ENCODE measurements around a stretch of chr3.

DNA sequence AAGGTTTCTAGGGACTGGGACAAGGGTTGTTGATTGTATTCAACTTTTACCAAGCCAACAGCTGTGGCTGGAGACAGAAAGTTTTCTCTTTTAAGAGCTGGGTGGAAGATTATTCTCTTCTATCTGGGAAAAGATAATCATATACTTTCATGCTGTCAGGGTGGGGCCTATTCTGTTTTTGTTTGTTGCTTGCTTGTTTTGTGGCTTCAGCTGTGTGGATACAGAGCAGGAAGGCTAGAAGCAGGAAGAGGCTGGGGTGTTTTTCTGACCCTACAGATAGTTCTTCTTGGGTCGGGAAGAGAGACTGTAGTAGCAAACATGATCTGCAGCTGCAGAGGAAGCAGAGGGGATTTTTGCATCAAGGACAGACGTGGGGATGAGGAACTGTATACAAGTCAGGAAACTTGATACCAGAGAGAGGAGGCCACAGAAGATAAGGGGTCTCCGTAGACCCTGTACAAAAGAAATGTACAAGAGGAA is 45.7 kb downstream of the KALRN start:
- PRO-cap, 3 experiments = no peak in any of the 3 experiments
- RAMPAGE, long total RNA, 4 experiments = no peak in any of the 4 experiments
- RRBS = no CpG with 5 or more reads among the region's 3 CpGs

- PRO-cap, 3 experiments = no peak in any of the 3 experiments
- RAMPAGE, long total RNA, 4 experiments = no peak in any of the 4 experiments
- RRBS = 97% methylated on average over 2 of the region's 10 CpGs
These were observed 296.1 kb upstream of the UMPS start for GRCh38 chr3:124434164-124434573.

GRCh38 chr3:124620457-124621024 is 109.7 kb upstream of the UMPS start:
- PRO-cap, 3 experiments = peak in 2 of 3 experiments; most common plus-strand start chr3:124620821 (in 1); most common minus-strand start chr3:124620703 (in 1)
- RAMPAGE, long total RNA, 4 experiments = no peak in any of the 4 experiments
- RRBS = no CpG with 5 or more reads among the region's 6 CpGs

- PRO-cap, 3 experiments = no peak in any of the 3 experiments
- RAMPAGE, long total RNA, 4 experiments = no peak in any of the 4 experiments
- RRBS = no CpG with 5 or more reads among the region's 7 CpGs
These were observed 93.4 kb upstream of the UMPS start for GRCh38 chr3:124636758-124637428.

- PRO-cap, 3 experiments = no peak in any of the 3 experiments
- RAMPAGE, long total RNA, 4 experiments = no peak in any of the 4 experiments
- RRBS = no CpG with 5 or more reads among the region's 3 CpGs
These were observed 70.2 kb upstream of the UMPS start for GRCh38 chr3:124660035-124660445.

- PRO-cap, 3 experiments = no peak in any of the 3 experiments
- RAMPAGE, long total RNA, 4 experiments = no peak in any of the 4 experiments
- RRBS = no CpG with 5 or more reads among the region's 4 CpGs
These were observed 4.7 kb downstream of the UMPS start for GRCh38 chr3:124734943-124735295.

DNA sequence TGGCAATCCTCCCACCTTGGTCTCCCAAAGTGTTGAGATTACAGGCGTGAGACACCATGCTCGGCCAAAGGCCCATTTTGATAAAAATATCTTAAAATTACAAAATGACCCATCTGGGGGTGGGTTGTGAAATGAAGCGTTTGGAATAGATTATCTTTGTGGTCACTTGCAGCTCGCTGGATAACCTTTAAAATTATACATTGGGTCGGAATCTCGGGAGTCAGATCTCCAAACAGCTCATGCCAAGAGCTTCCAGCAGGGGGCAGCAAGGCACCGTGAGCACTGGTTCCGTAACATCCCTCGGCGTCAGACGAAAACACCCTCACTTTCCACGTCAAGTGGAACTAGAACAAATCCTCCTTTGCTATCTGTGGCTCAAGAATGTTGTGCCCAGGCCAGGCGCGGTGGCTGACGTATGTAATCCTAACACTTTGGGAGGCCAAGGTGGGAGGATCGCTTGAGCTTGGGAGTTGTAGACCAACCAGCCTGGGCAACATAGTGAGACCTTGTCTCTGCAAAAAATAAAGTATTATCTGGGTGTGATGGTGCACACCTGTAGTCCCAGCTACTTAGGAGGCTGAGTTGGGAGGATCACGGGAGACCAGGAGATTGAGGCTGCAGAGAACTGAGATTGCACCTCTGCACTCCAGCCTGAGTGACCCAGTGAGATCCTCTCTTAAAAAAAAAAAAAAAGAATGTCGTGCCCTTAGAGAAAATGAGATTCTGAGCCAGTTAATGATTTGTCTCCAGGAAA is 31.1 kb downstream of the UMPS start:
- PRO-cap, 3 experiments = peak in 1 of 3 experiments; most common plus-strand start position 378 of the sequence (in 1); most common minus-strand start position 339 of the sequence (in 1)
- RAMPAGE, long total RNA, 4 experiments = no peak in any of the 4 experiments
- RRBS = no CpG with 5 or more reads among the region's 18 CpGs

DNA sequence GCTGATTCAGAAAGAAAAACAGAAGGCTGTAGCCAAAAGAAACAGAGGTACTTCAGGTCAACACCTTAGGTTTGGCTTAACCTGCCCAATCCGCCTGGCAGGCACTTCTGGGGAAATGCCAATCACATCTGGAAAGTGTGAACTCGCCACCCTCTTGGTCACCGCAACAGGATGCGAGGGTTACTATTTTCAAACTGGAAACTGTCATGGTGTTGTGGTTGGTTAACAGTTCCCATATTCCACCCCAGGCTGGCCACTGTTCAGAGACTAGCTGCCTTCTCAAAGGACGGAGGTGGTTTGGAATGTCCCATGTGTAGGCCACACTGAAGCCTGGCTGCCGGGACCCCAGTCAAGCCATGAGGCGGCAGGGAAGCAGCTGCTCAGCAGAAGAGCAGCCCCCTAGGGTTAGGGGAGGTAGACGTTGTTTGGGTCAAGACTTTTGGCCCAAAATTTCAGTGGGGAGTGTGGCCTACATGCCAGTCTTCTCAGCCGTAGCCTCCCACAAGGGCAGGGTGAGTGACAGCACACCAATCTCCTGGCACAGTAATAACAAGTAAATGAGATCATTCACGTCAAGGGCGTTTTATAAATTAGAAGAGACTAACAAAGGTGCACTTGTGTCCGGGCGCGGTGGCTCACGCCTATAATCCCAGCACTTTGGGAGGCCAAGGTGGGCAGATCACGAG is 54.6 kb downstream of the UMPS start:
- PRO-cap, 3 experiments = no peak in any of the 3 experiments
- RAMPAGE, long total RNA, 4 experiments = no peak in any of the 4 experiments
- RRBS = no CpG with 5 or more reads among the region's 16 CpGs

- PRO-cap, 3 experiments = no peak in any of the 3 experiments
- RAMPAGE, long total RNA, 4 experiments = no peak in any of the 4 experiments
- RRBS = no CpG with 5 or more reads among the region's 10 CpGs
These were observed 72.5 kb downstream of the ITGB5 start for GRCh38 chr3:124814533-124815236.

DNA sequence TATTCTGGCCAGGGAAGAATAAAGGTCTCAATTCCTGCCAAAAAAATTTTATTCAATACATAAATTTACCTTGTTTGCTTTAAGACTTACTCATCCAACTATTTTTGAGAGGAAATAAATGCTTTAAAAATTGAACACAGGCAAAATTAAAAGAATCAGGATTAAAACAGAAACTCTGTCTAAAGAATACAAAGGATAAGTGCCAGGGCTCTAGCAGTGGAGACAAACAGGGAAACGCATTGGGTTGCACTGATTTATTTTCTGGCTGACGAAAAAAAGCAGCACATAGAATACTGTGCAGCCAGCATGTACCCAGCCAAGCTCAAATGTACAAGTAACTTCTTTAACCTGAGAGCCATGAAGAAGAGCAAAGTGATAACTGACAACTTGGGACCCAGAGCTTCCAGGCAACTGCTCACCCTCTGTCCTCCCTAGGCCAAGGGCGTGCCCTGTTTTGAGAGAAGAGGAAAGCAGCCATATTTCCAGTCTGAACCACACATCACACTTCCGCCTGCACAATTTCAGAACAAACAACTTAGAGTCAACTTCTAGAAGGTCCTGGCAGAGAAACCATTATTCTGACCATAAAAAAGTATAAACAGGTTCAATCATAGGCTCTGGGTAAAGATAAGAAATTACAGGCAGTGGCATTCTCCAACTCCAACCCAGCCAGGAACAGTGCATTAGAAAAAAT is 50.2 kb downstream of the ITGB5 start:
- PRO-cap, 3 experiments = no peak in any of the 3 experiments
- RAMPAGE, long total RNA, 4 experiments = no peak in any of the 4 experiments
- RRBS = no CpG with 5 or more reads among the region's 4 CpGs

DNA sequence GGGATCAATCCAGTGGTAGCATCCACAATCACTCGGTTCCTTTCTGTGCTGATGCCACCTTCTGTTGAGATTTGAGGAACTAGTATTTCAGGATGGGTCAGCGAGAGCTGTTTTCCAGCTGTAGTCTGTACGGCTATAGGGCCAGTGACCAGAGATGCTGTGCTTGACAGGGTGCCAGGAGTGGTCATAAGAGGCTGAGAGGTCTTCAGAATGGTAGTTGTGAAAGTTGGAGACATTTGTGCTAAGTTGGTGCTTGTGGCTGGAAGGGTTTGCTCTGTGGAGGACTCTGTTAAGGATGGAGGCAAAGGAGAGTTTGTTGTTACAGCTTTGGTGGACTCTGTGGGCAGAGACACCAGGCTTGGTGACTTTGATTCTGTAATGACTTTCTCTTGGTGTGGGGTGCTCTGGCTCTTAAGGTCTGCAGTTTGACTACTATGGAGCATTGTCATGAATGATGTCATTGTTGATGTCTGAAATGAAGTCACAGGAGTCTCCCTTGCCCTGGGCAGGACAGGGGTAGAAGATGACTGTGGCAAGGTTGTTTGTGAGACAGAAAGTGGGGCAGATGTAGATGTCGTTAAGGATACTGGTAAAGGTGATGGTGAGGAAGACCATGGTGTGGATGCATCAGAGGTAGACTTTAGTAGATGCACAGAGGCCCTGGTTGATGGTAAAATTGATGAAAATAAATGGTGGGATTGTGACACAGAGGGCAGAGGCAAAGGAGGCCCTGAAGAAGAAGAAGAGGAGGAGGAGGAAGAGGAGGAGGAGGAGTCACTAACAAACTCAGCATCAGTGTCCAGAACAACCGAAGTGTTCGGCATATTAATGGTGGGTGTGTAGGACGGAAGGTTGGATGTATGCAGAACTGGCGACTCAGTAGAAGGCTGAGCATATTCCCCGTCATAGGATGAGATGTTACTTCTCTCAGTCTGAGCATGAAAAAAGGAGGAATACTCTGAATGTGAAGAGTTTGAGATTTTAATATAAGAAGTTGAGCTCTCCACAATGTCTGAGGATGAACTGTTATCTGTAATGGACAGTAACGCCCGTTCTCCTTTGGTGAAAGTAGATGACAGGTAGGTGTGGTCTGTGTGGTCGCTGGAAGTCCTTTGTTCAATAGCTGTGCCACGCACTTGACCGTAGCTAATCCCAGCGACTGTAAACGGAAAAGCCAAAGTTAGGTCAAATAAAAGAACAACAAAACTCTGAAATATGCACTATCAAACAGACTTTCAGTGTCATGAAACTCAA is 42.5 kb downstream of the HEG1 start:
- PRO-cap, 3 experiments = no peak in any of the 3 experiments
- RAMPAGE, long total RNA, 4 experiments = no peak in any of the 4 experiments
- RRBS = no CpG with 5 or more reads among the region's 16 CpGs

DNA sequence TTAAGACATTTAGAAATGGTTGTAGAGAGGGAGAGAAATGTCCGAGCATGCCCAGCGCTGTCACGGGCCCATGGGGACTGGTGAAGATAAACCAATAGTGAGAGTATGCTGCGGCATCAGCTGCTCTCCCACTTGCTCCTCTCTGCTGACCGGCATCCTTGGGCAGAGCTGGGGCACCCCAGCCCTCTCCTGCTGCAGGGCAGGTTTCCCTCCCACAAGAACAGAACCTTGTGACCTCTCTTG is 6.4 kb upstream of the HEG1 start:
- PRO-cap, 3 experiments = no peak in any of the 3 experiments
- RAMPAGE, long total RNA, 4 experiments = no peak in any of the 4 experiments
- RRBS = no CpG with 5 or more reads among the region's 5 CpGs

DNA sequence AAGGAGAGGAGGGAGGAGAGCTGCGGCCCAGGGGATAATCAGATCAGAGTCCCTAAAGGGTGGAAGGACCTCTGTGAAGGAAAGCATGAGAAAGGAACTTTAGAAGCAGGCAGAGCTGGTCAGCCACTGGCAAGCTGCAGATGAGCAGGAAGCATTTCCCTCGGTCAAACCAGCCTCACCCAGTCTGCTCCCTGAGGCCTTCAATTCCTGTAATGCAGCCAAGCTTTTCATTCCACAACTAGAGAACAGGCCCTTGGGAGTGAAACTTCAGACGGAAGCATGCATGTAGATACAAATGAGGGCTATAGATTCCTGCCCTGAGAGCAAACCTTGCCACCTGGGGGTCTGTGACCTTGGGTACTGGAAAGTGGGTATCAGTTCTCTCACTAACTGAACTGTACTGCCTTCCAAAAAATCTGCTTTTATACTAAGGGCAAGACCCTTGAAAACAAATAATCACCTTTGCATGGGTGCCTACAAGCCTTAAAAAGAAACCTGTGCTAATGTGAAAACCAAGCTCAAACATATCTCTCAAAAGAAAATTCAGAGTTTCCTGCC is 60.9 kb upstream of the HEG1 start:
- PRO-cap, 3 experiments = no peak in any of the 3 experiments
- RAMPAGE, long total RNA, 4 experiments = no peak in any of the 4 experiments
- RRBS = no CpG with 5 or more reads among the region's 3 CpGs

- PRO-cap, 3 experiments = no peak in any of the 3 experiments
- RAMPAGE, long total RNA, 4 experiments = no peak in any of the 4 experiments
- RRBS = no CpG with 5 or more reads among the region's 1 CpG
These were observed 68.1 kb upstream of the HEG1 start for GRCh38 chr3:125123890-125124222.

DNA sequence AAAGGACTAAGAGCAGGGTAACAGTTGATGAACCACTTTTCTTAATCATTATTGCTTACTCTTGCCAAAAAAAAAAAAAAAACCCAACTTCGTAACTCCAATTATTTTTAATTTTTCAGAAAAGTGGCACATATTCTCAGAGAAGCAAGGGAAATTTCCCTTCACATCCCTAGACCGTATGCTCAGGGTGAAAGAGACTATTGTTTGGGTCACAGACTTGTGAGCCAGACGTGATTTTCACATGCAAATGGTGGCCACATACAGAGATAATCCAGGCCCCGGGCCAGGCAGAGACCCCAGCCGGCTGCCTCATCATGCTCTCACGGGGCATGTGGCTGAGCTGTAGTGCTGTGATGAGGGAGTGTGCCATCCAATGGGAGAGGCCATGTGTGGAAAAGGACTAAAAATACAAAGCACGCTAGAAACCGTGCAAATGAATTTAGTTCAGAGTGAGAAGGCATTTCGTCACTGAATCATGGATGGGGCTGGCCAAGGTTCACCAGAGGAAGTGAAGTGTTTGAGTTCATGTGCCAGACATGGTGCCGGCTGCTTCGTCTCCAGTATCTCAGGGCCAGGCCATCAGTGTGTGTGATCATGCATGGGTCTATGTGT is 56.7 kb downstream of the SLC12A8 start:
- PRO-cap, 3 experiments = no peak in any of the 3 experiments
- RAMPAGE, long total RNA, 4 experiments = no peak in any of the 4 experiments
- RRBS = no CpG with 5 or more reads among the region's 11 CpGs

- PRO-cap, 3 experiments = no peak in any of the 3 experiments
- RAMPAGE, long total RNA, 4 experiments = no peak in any of the 4 experiments
- RRBS = no CpG with 5 or more reads among the region's 6 CpGs
These were observed 5.6 kb downstream of the SLC12A8 start for GRCh38 chr3:125206934-125207415.

DNA sequence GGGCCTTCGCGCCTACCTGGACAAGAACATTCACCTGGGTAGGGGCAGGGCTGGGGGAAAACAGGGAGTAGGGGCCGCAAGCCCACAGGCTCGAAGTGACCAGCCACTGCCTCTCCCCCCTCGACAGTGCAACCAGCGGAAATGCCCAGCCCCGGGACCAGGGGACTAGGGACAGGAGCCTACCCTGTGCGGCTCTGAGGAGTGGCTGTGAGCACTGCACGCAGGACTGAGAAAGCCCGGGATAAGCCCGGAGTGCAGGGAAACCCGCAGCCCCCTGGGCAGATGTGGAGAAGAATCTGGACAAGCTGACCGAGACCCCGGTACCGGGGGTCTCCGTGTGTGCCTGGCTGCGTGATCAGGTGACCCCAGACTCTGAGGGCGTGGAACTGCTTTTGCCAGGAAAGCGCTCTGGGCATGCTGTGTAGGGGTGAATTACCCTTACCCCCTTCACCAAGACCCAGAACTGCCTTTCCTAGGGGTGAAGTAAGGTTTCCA is 392 bp upstream of the SLC12A8 start:
- PRO-cap, 3 experiments = no peak in any of the 3 experiments
- RAMPAGE, long total RNA, 4 experiments = no peak in any of the 4 experiments
- RRBS = 9% methylated on average over 7 of the region's 19 CpGs

DNA sequence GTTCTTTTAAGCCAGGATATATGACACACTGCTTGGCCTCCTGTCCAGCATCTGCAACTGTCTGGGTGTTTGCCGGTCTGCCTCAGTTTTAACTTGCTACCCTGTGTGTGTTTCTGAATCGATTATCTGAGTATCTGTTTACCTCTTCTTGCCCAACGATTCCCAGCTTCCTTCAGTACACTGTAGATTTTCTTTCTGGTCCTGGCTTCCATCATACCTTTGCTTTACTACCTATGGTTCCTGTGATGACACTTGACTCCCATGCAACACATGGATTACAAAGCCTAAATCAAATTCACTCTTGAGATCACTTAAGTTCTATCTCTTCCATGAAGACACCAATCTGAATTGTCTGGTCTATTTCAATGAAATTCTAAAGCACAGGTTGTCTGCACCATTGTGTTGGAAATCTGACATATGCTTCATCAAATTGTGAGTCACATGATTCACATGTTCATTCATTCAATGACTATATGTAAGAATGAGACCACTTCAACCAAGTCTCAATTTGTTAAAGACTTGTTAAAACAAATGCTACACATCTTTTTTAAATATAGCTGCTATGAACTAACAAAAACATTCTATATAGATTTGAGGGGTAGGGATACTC is 59.4 kb upstream of the SLC12A8 start:
- PRO-cap, 3 experiments = no peak in any of the 3 experiments
- RAMPAGE, long total RNA, 4 experiments = no peak in any of the 4 experiments
- RRBS = no CpG with 5 or more reads among the region's 3 CpGs

DNA sequence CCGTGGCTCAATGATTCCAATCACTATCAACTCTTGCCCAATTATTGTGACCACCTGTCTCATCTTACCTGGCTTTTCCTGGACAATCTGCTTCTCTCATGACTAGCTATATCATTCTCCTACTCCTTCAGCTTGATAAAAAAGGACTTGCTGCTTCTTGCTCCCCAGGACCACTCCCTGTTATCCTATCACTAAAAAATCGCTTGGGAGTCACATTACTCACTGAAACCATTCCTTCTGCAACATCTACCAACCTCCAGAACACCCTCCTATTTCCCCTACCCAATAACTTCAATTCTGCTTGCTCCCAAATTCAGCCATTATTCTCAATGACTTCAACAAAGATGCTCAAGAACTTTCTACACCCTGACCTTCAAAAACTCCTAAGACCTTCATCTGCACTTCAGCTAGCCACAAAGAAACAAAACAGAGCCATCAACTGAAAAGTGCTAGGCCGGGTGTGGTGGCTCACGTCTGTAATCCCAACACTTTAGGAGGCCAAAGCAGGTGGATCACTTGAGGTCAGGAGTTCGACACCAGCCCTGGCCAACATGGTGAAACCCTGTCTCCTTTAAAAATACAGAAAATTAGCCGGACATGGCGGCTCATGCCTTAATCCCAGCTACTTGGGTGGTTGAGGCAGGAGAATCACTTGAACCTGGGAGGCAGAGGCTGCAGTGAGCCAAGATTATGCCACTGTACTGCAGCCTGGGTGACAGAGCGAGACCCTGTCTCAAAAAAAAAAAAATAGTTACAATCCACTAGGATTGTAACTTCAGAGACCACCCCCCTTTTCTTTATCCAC is 13.8 kb downstream of the ZNF148 start:
- PRO-cap, 3 experiments = no peak in any of the 3 experiments
- RAMPAGE, long total RNA, 4 experiments = no peak in any of the 4 experiments
- RRBS = no CpG with 5 or more reads among the region's 8 CpGs

DNA sequence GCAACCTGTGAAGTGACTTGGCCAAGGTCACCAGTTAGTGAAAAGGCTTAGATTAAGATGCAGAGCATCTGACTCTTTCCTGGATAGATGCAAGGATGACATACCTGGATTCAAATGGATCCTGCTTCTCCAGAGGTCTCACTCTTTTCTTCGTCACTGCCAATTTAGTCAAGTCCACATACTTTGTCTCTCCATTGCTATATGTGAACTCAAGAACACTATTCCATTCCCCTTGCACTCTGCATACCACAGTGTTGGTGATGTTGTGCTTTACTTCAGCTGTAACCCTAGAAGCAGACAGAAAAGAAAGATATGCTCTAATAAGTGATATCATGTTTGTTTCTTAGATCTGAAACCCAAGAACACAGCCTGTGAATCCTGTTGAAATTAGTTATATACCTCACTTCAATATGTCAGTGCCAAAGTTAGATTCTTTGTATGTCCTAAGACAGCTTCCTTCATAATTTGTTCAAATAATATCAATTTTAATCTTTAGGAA is 18.4 kb upstream of the SNX4 start:
- PRO-cap, 3 experiments = no peak in any of the 3 experiments
- RAMPAGE, long total RNA, 4 experiments = no peak in any of the 4 experiments
- RRBS = no CpG with 5 or more reads among the region's 1 CpG

Measured in adrenal gland (tissue), 7 donors.